ENCODE data around the genes MAPK4, C18orf54 and NARS1.

DNA sequence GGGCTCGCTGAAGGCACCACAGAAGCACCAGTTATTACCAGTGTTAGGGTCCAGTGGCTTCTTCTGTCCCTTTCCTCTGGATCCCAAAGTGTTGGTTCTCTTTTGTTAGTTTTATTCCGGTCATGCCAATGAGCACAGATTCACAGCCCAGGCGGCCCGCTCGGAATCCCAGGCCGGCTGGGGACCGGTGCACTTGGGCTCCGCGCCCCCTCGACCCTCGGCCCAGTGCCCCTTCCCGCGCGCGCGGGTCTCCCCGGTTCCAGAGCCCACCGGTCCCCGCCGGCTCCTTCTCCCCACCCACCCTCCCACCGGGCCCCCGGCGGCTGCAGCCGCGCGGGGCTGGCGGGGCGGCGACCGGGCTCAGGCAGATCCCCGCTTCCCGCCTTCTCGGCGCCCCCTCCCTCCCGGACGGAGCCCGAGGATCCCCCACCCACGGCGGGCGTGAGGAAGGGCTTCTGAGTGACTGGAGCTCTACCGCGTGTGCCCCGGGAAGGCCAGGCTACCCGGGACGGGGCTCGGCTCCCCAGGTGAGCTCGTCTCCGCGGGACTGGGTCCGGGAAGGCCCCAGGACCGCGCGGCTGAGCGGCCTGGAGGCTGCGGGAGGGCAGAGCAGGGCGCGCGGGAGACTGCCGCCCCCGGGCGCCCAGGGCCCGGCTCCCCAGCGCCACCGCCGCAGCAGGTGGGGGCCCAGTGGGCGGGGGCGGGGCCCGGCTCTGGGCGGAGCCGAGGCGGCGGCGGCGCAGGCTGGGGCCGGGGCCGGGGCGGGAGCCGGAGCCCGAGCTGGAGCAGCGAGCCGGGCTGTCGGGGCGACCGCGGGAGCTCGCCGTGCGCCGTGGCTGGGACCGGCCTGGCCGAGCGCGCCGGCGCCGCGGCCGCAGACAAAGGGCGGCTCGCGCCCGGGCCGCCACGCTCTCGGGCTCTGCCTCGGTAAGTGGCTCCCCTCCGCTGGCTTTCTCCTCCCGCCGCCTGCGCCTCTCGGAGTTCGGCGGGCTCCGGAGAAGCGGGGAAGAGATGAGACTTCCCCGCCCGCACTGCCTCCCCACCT is at the start of gene MAPK4:
Gene MAPK4 (plus strand): TSS at position 771 of the 1,045 bp plus-strand sequence.
- PRO-cap = no peak
- RAMPAGE, long total RNA, 4 experiments = no peak in any of the 4 experiments

- PRO-cap = no peak
- RAMPAGE, long total RNA, 4 experiments = no peak in any of the 4 experiments
Measured at GRCh38 chr18:50560362-50561598, 893 bp downstream of the MAPK4 start.

GRCh38 chr18:50879270-50880381 is 708 bp downstream of the ME2 start:
- PRO-cap = no peak
- RAMPAGE, long total RNA, 4 experiments = no peak in any of the 4 experiments

DNA sequence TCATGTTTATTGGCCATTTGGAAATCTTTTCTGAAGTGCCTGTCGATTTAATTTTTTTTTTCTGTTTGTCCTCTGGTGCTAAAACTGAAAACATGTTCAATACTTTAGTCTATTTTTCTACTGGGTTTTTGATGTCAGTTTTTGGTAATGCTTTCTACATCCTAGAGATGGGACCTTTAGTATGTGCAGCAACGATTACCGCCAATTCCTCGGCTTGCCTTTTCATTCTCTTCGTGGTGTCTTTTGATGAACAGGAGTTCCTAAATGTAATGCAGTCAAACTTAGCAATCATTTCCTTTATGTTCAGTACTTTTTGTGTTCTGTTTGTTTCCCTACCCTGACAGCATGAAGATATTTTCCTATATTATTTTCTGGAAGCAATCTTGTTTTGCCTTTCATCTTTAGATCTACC is 55.9 kb downstream of the MEX3C start:
- PRO-cap = no peak
- RAMPAGE, long total RNA, 4 experiments = no peak in any of the 4 experiments

GRCh38 chr18:51184980-51185714 is 12.3 kb downstream of the MEX3C start:
- PRO-cap = no peak
- RAMPAGE, long total RNA, 4 experiments = no peak in any of the 4 experiments

GRCh38 chr18:51195986-51197102 is 1.1 kb downstream of the MEX3C start:
- PRO-cap = no peak
- RAMPAGE, long total RNA, 4 experiments = no peak in any of the 4 experiments

GRCh38 chr18:51426008-51426208 is 228.4 kb upstream of the MEX3C start:
- PRO-cap = no peak
- RAMPAGE, long total RNA, 4 experiments = no peak in any of the 4 experiments

- PRO-cap = no peak
- RAMPAGE, long total RNA, 4 experiments = no peak in any of the 4 experiments
Measured at GRCh38 chr18:52341805-52342378, 1.9 kb downstream of the DCC start.

GRCh38 chr18:54220707-54221206 is 3.7 kb downstream of the MBD2 start:
- PRO-cap = no peak
- RAMPAGE, long total RNA, 4 experiments = no peak in any of the 4 experiments

GRCh38 chr18:54357742-54358753 is at the start of gene C18orf54:
Gene C18orf54 (plus strand): TSS chr18:54357906.
- PRO-cap = no peak
- RAMPAGE, long total RNA, 4 experiments = start-site peak on the plus strand in 3 of 4 experiments, at chr18:54357891-54357955 at its widest, 9 to 14 reads per replicate

DNA sequence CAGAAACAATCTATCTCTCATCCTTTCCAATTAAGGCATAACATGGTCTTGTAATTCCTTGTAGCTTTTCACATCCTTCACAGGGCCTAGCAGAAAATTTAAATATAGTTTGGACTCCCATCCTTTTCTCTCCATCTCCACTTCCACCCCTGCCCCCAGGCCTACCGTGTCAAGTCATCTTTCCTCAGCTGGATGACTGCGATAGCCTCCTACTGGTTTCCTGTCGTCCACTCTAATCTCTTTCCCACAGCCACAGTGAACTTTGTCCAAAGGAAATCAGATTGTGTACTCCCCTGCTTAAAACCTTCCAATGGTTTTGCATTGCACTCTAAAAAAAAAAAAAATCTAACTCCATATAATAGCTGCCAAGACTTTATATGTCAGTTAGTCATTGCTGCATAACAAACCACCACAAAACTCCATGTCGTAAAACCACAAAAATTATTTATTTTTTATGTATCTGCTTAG is 160.1 kb upstream of the CCDC68 start:
- PRO-cap = no peak
- RAMPAGE, long total RNA, 4 experiments = no peak in any of the 4 experiments

- PRO-cap = no peak
- RAMPAGE, long total RNA, 4 experiments = no peak in any of the 4 experiments
Measured at GRCh38 chr18:55400515-55401536, 187.2 kb downstream of the TCF4 start.

- PRO-cap = no peak
- RAMPAGE, long total RNA, 4 experiments = no peak in any of the 4 experiments
Measured at GRCh38 chr18:55401586-55402413, 186.2 kb downstream of the TCF4 start.

DNA sequence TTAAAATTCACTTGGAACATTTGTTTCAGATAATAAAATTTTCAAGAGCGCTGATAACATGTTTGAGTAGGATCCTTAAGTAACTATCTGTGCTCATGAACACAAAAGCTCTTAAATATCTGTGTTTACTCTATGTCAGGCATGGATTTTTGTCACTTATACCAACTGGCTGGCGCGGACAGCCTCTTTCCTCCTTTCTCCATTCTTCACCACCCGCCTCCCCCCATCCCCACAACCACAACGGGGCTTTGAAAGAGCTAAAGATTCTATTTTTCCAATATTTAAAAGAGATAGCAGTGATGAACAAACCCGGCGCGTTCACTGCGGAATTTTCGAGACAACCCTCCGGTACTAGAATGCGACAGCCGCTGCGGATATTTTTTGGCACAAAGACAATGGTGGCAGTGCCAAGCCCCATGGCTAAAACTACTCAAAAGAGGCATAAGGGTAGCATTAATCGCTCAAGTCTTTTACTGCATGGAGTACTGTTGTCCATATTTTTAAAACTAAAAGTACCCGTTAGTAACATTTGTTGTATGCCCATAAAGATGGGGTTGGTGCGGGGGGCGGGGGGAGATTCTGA is 181.4 kb downstream of the TCF4 start:
- PRO-cap = no peak
- RAMPAGE, long total RNA, 4 experiments = no peak in any of the 4 experiments

DNA sequence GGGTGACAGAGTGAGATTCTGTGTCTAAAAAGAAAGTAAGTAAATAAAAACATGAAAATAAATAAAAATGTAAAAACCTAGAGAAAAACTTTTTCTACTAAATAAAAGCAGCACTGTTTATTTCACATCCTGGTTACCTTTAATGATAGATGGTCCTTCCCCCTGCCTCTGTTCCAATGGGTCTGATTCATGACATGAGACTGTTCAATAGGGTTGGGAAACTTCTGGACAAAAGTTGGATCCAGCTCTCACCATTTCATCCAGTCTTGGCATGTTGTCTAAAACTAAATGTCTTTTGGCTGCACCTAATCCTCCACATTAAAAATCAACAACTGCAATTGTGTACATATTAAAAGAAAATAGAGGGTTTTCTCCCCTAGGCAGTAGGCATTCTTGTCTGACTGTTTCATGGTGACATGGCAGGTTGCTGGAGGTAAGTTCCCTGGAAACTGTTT is 136.0 kb downstream of the TCF4 start:
- PRO-cap = no peak
- RAMPAGE, long total RNA, 4 experiments = no peak in any of the 4 experiments

GRCh38 chr18:56199856-56200410 is 438.5 kb downstream of the TXNL1 start:
- PRO-cap = no peak
- RAMPAGE, long total RNA, 4 experiments = no peak in any of the 4 experiments

- PRO-cap = no peak
- RAMPAGE, long total RNA, 4 experiments = no peak in any of the 4 experiments
Measured at GRCh38 chr18:56980150-56981396, 166.3 kb upstream of the BOD1L2 start.

DNA sequence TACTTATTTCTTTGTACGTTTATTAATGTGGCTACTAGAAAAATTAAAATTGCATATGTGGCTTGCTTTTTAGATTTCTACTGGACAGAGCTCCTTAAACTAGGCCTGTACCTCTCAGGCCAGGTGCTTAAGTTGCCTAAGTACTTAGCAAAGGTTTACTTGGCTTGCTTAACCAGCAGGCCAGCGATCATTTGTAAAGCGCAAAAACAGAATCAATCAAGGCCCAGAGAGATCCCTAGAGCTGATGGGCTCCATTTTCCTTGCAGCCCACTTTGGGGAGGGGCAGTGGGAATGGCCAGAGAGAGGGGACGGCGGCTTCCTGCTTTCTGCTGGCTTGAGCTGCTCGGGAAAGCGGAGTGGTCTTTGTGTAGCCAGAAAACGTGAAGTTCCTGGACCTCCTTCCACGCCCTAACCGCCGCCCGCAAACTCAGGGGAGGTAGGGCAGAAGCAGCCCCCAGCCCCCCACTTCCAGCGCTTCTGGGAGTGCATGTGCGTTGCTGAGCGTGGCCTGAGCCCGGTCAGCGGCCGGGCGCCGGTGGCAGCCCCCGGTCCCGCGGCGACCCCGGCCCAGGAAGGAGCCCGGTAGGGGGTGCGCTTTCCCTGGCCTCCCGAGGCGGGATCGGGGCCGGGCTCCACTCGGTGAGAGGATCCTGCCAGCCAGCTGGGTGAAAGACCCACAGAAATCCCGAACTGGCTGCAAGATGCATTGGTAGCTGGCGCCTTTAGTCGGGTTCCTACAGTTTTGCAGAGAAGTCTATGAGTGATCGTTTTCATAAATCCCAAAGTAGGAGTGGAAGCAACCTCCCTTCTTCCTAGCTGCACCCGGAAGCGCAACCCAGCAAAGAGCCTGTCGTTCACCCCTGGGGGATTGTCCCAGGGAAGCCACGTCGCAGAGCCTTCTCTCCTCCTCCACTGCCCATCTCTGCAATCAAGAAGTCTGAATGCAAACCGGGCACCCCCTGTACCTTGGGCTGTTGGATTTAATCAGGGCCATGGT is 25.3 kb upstream of the BOD1L2 start:
- PRO-cap = no peak
- RAMPAGE, long total RNA, 4 experiments = no peak in any of the 4 experiments

DNA sequence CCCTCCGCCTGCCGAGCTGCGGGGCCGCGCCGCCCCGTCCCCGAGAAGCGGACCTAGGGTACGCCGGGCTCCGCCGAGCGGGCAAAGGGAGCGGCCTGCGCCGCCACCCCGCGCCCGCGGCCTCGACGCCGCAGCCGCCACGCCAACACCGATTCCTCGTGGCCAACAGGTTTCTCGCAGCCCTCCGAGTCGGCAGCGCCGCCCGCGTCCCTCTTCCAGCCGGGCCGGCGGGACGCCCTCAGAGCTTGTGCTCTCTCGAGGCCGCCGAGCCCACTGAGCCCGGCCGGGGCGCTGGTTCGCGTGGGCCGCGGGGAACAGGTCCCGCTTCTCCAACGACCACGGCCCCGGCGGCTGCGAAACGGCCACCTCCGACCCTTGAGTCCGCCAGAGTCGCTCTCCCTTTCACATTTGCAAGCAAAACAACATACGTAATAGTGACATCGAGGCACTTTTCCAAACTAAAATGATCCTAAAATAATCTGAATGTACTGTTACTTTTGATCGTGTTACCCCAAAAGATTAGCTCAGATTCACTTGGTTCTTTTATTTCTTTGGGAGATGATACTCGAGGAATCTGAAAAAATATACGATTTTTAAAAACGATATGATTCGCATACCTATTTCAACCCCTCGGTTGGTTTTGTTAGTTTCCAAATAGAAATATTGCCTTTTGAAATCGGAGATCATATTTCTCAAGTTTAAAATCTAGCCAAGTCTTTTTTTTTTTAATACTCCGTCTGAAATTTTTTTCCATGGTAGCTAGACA is 6.3 kb upstream of the ONECUT2 start:
- PRO-cap = no peak
- RAMPAGE, long total RNA, 4 experiments = no peak in any of the 4 experiments

- PRO-cap = bidirectional peak, plus-strand start at chr18:57621959, minus-strand start at chr18:57621808
- RAMPAGE, long total RNA, 4 experiments = start-site peak on the minus strand in 4 of 4 experiments, at chr18:57621747-57621828 at its widest, 263 to 1,298 reads per replicate
Measured at GRCh38 chr18:57621097-57622063, at the start of gene NARS1. Gene NARS1 (minus strand): TSS chr18:57621836.